Colic lymph node (tissue), 1 donor: ENCODE data around the gene SLC10A7.

DNA sequence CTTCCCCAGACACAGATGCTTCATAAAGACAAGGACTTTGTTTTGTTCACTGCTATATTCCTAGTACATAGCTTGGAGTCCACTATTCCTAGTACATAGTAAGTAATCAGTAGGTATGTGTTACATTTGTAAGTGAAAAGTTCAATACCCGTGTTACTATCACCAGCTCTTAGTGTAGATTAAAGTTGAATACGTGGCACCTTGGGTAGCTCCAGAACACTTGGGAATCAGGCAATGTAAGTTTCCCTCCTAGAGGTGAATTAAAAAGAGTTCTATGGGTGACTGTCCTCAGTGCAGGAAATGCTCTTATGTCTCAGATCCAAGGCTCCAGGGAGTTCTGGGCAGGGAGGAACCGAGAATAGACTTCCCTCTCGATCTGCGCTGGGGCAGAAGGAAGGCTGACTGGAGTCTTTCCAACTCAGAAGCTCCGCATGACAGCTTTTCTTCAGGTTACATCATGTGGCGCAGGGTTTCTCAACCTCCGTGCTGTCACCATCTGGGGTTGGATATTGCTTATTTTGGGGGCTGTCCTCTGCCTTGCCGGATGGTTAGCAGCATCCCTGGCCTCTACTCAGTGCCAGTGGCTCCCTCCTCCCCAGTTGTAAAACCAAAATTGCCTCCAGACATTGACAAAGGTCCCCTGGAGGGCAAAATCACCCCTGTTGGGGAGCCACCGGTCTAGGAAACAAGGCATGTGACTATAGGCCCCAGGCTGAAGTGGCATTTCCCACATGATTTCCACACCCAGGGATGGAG, 21.2 kb downstream of the REELD1 start:
- PRO-cap: no peak

DNA sequence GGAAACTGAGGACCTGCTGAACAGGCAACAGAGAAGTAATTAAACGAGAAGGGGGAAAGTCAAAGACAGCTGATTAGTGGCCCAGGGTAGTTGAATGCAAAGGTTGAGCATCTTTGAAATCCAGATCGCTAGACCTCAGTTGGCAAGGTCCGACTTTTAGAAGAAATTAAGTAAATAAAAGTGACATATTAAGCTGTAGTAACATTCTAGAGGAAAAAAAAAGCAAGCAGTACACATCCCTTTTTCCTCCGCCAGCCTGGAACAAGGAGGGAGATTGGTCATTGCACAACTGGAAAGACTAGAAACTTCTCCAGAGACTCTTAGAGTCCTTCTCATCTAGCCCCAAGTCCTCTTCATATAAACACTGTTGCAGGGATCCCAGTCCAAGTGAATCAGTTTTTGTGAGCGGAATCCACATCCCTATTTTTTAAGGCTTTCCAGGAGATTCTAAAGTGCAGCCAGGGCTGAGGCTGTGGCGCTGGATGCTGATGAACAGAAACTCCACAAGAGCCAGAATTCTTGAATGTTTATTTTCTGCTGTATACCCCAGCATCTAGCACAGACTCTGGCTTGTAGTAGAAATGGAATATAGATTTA, 23.7 kb downstream of the REELD1 start:
- PRO-cap: no peak

- PRO-cap: unidirectional peak, plus-strand start at chr4:146521569; bidirectional peak, plus-strand start at chr4:146522468, minus-strand start at chr4:146522377
These were observed at the start of gene SLC10A7 for GRCh38 chr4:146521433-146522527. Gene SLC10A7 (minus strand): TSS chr4:146521940.

DNA sequence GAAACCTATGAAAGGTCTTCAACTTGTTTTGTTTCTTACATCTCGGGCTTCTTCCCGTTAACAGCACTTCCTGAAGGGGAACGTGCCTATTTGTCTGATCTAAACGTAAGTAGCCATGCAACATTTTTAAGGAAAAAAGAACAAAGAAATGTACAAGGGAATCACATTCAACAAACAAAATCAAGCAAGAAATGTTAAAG, 111.9 kb upstream of the TTC29 start:
- PRO-cap: no peak

GRCh38 chr4:147096759-147097162, 151.1 kb upstream of the TTC29 start:
- PRO-cap: no peak

DNA sequence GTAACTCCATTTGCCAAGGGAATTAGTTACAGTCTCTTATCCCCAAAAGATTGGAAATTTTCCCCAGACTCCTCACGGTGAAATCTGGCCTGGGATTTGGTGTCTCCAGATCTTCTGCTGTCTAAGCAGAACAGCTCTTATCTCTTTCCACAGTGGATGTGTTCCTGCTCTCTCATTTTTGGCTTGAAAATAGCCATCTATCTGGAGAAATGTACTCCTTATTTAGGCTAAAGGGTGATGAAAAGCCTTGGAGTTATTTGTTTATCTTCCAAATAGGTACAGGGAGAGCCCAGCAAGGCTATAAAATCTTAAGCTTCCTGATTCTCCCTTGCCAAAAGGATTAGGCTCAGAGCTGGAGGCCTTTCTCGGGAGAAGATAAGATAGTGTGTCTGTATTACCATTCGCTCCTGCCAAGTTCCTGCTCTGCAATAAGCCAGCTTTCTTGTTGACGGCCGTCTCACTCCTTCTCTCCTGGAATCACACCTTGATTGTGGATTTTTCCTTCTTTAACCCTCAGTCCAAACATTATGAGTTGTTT, 171.7 kb upstream of the TTC29 start:
- PRO-cap: no peak

DNA sequence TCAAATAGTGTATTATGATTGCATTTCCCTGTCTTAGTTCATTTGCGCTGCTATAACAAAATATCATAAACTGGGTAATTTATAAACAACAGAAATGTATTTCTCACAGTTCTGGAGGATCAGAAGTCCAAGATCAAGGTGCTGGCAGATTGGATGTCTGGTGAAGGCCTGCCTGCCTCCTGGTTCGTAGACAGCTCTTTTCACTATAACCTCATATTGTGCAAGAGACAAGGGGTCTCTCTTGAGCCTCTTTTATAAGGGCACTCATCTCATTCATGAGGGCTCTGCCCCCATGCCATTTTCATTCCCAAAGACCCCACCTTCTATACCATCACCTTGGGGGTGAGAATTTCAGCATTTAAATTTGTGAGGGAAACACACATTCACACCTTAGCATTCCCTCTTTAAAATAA, 129.3 kb upstream of the EDNRA start:
- PRO-cap: no peak

DNA sequence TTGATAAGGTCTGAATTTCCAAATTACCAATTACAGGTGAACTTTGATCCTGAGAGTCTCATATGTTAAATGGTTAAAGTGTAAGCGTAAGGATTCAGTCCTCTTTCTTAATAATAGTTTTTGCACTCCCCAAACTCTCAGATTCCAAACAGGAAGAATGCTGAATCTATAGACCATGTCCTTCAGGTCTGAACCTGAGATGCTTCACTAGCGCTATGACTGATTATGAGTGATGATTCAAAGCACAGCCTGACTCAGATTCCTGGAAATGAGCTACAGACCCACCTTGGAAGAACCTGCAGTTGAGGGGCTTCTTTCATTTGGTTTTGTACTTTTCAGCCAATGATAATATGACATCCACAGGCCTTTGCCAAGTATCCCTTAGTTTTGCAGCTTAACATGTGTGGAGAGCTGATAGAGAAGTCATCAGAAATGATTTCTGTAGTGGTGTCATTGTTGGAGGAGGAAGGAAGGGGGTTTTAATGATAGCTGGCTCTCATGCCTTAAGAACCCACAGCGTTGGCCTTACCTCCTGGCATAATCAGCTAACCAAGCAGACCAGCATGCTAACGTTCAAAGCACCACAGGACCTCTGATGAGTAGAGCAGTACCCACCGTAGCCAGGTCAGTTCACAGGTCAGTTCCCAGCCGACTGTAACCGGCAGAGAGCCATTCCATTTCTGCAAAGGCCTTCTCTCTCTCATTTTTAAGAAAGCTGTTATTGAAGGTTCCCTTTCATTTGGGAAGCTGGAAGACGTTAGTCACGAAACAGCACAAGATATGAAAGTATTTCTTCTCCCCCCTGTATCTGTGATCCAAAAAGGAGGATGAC, 1.6 kb downstream of the EDNRA start:
- PRO-cap: no peak

GRCh38 chr4:147539577-147539972, 58.7 kb downstream of the EDNRA start:
- PRO-cap: no peak

DNA sequence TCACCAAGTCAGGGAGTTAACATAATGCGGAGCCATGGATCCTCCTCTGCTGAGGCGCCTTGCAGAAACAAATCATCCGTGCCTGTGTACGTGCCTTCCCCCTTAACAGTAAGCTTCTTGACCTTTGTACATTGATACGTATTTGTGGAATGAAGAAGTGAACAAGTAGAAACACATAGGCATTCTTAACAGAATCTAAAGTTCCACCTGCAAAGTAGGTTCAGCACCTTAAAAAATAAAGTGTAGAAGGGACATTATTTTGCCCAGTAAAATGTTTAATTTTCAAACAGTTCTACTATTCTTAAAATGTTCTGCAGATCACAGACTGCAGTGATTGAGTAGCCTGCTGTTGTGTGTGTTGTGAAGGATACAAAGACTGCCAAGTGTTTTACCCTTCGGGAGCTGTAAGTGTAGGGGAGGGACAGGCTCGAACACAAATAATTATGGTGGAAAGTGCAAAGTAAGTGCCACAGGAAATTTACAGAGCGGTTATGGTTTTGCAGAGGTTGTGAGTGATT, 61.9 kb downstream of the ARHGAP10 start:
- PRO-cap: no peak

GRCh38 chr4:147857385-147858166, 125.7 kb downstream of the ARHGAP10 start:
- PRO-cap: no peak

- PRO-cap: no peak
These were observed 142.9 kb downstream of the ARHGAP10 start for GRCh38 chr4:147874688-147875348.

GRCh38 chr4:148166105-148166530, 276.1 kb downstream of the NR3C2 start:
- PRO-cap: no peak

DNA sequence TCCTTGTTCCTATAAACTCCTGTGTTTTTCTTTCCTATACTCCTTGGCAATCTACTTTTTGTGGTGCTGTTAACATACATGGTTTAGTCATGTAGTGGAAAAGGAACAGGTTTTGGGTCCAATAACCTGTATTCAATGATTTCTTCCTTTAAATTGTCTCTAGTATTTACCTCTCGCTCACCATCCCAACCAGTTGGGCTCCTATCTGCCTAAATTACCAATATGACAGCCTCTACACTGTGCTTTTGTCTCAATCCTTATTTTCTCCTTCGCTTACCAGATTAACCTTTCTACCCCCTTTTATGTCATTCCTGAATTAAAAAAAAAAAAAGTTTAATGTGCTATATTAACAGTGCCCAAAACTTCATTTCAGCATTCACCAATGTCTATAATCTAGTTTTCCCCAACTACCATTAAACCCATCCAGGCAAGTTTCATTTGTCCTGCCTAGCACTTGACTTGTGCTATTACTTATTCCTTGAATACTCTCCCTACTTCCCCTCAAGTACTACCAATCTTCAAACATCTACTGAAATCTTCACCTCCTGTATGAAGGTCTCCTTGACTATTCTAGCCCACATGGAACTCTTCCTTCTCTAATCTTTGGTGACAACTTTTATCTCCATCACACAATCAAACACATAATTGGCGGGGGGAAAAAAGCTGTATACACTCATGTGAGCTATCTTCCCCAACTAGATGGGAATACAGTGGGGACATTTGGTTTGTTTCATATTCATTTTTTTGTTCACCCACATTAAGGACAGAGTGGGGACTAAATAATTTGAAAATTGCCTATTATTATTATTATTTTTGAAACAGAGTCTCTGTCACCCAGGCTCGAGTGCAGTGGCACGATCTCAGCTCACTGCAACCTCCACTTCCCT, 19.1 kb downstream of the NR3C2 start:
- PRO-cap: no peak

GRCh38 chr4:148431287-148432085, 10.7 kb downstream of the NR3C2 start:
- PRO-cap: no peak

- PRO-cap: no peak
These were observed 6.1 kb downstream of the NR3C2 start for GRCh38 chr4:148436165-148436461.

DNA sequence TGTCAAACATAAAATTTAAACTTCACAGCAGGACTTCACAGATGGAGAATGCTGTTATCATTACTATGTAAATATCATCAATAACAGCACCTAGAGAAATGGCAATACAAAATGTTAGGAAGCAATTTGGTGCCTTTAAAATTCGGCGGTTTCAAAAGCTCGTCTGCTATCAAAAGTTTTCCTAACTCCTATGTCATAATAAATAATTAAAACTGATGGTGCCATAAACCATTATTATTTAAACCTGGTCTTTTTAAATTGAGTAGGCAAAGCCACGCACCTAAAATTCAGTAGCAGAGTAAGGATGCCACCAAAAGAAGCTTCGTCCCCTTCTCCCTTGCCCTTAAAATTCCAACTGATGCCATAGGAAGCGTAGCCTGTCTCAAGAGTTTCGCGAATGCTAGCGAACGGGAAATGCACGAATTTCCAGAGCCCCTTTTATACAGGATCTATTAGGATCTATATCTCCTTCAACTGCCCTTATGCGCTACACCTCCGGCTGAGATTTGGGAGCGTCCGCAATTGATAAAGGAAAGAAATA, 858 bp downstream of the NR3C2 start:
- PRO-cap: no peak

GRCh38 chr4:150343673-150344312, 238.2 kb upstream of the MAB21L2 start:
- PRO-cap: no peak

- PRO-cap: no peak
These were observed 19.9 kb upstream of the MAB21L2 start for GRCh38 chr4:150561988-150562471.

- PRO-cap: no peak
These were observed 3.6 kb downstream of the RPS3A start for GRCh38 chr4:151102880-151103519.